H9 (cell line): ENCODE data around the gene RPL19.

GRCh38 chr17:39046939-39047393, 79.8 kb upstream of the FBXO47 start:
- PRO-cap = unidirectional peak, plus-strand start at chr17:39047027; unidirectional peak, plus-strand start at chr17:39047123

- PRO-cap = no peak
Observed at GRCh38 chr17:39144313-39144658, 7.2 kb downstream of the PLXDC1 start.

- PRO-cap = no peak
Observed at GRCh38 chr17:39195723-39196185, 1.7 kb downstream of the CACNB1 start.

DNA sequence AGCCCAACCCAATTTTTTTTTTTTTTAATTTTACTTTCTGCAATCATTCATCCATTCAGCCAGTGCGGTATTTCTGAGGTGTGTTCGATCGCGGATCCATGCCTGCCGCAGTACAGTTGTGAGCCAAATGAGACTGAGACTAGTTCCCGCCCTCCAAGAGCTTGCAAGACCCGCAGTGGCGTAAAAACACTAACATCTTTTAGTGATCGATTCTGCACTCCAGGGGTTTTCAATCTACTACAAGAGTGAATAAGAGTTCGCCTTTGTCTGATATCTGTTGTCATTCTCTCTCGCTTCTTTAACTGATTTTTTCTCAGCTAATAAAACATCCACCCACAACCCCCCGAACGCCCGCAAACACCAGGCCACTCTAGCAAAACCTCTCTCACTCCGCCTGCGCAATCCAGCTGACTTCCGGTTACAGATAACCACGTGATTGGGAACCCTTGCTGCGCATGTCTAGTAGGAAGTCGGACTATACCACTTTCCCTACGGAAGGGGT, 409 bp upstream of the RPL19 start:
- PRO-cap = bidirectional peak, plus-strand start outside the sequence, minus-strand start at position 372 of the sequence

GRCh38 chr17:39200125-39201149, at the start of gene RPL19:
Gene RPL19 (plus strand): TSS chr17:39200283.
- PRO-cap = bidirectional peak, plus-strand start at chr17:39200345, minus-strand start at chr17:39199994; bidirectional peak, plus-strand start at chr17:39200583, minus-strand start at chr17:39200543; bidirectional peak, plus-strand start at chr17:39201037, minus-strand start at chr17:39200683

GRCh38 chr17:39207970-39208602, 8.0 kb downstream of the RPL19 start:
- PRO-cap = no peak

DNA sequence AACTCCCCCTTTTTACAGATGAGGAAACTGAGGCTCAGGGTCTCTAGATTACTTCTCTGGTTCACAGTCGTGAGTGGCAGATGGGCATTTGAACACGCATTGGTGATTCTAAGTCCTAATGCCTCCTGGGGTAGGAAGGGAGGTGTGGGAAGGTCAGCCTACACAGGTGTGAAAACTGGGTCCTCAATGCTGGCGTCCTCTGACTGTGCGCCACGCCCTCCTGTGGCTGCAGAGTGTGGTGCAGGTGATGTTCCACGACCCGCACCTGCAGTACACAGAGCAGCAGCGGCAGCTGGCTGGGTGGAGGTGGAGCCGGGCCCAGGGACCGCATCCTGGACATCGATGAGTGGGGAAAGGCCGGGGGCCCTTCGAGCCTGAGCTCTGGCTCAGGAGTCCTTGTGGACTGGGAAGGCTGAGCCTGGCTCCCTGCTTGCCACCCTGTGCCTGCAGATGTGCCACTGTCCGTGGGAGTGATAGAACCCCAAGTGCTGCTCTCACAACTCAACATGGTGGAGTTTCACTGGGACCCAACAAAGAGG, 13.9 kb upstream of the STAC2 start:
- PRO-cap = unidirectional peak, plus-strand start at position 277 of the sequence

GRCh38 chr17:39401708-39403012, 734 bp upstream of the FBXL20 start:
- PRO-cap = bidirectional peak, plus-strand start at chr17:39401859, minus-strand start at chr17:39401601; bidirectional peak, plus-strand start at chr17:39402324, minus-strand start at chr17:39402234; bidirectional peak, plus-strand start at chr17:39402734, minus-strand start at chr17:39402520

GRCh38 chr17:39404097-39404944, 2.9 kb upstream of the FBXL20 start:
- PRO-cap = no peak

DNA sequence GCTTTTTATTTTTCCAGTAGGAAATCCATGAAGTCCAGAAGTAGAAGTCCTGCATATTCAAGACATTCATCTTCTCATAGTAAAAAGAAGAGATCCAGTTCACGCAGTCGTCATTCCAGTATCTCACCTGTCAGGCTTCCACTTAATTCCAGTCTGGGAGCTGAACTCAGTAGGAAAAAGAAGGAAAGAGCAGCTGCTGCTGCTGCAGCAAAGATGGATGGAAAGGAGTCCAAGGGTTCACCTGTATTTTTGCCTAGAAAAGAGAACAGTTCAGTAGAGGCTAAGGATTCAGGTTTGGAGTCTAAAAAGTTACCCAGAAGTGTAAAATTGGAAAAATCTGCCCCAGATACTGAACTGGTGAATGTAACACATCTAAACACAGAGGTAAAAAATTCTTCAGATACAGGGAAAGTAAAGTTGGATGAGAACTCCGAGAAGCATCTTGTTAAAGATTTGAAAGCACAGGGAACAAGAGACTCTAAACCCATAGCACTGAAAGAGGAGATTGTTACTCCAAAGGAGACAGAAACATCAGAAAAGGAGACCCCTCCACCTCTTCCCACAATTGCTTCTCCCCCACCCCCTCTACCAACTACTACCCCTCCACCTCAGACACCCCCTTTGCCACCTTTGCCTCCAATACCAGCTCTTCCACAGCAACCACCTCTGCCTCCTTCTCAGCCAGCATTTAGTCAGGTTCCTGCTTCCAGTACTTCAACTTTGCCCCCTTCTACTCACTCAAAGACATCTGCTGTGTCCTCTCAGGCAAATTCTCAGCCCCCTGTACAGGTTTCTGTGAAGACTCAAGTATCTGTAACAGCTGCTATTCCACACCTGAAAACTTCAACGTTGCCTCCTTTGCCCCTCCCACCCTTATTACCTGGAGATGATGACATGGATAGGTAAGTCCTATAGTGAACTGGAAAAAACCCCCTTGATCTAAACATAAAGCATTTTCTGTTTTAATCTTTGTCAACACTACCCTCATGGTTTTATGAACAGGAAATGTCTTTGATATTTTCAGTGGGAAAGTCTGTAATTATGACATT, 9.9 kb downstream of the CDK12 start:
- PRO-cap = no peak

DNA sequence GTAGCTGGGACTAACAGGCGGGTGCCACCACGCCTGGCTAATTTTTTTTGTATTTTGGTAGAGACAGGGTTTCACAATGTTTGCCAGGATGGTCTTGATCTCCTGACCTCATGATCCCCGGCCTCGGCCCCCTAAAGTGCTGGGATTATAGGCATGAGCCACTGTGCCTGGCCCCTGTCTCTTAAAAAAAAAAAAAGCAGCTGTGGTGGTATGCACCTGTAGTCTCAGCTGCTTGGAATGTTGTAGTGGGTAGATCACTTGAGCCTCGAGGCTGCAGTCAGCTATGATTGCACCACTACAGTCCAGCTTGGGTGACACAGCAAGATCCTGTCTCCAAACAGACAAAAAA, 24.2 kb downstream of the CDK12 start:
- PRO-cap = unidirectional peak, plus-strand start at position 295 of the sequence

- PRO-cap = no peak
Observed at GRCh38 chr17:39503283-39504363, 42.3 kb downstream of the CDK12 start.

DNA sequence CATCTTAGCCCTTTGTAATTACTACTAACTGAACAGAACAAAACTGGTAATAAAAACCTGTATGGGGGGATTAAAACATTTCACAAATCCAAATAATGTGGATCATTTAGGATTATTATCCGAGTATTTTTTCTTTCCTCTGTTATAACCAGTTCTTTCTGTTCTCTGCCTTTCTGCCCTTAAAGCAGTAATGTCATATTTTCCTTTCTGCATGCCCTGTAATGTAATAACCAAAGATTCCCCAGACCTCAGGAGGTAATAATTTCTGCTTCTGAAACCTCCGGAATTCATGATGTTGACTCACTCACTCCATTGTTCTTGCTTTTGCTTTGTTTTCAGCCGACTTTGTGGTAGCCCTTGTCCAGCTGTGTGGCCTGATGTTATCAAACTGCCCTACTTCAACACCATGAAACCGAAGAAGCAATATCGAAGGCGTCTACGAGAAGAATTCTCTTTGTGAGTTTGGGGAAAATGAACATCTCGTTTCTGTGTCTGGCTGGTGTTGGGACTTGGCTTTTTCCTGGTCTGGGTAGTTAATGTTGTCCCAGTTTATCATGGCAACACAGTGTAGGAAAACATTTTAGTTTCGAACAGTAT, 55.9 kb downstream of the CDK12 start:
- PRO-cap = no peak

DNA sequence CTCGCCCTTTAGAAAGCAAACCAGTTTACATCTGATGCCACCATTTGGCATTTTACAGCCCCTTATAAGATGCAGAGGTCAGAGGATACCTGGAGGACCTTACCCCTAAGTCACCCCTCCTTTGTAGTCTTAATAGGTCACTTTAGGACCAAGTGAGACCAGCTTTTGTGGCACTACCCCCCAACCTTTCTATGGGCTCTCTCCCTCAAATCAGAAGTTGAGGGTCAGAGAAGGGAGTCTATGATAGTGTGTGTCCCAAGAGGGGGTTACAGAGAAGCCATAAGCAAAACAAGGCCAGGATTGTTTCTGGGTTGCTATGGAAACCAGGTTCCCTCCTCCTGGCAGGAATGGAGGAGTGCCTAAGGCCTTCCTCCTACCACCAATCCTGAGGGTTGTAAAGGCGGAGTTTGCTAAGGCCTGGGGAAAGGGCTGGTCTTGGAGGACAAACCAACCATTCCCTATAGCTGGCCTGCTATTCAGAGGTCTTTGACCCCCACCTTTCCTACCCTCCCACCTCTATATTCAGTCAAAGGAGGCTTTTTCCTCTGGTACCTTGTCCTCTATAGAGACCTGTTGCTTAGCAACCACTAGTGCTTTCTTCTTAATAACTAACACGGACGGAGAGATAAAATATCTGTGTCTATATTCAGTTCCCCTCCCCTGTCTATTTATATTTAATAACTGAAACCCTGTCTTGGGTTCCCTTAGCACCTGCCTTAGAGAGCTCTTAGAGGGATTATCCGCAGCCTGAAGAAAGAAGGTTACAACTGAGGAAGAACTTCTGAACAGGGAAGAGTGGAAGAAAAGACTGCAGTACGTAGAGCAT, 43.5 kb downstream of the NEUROD2 start:
- PRO-cap = no peak

DNA sequence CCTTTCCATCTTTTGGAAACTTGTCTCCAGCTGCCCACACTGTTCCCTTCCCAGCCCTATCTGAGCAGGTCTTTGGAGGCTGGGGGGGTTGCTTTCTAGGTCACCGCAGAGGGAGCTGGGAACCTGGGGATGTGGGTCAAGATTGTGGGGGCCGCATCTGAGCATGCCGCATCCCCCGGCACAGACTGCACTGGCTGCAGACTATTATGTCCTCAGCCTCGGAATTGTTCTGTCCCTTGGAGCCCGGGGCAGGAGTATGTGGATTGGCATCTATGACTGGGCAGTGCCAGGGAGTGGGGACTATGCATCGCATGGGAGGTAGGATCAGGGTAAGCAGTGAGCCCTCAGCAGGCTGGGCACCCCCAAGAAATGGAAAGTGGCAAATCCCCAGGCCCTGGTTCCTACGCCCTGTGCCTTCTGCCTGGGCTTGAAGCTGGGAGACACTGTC, 3.8 kb upstream of the STARD3 start:
- PRO-cap = no peak

DNA sequence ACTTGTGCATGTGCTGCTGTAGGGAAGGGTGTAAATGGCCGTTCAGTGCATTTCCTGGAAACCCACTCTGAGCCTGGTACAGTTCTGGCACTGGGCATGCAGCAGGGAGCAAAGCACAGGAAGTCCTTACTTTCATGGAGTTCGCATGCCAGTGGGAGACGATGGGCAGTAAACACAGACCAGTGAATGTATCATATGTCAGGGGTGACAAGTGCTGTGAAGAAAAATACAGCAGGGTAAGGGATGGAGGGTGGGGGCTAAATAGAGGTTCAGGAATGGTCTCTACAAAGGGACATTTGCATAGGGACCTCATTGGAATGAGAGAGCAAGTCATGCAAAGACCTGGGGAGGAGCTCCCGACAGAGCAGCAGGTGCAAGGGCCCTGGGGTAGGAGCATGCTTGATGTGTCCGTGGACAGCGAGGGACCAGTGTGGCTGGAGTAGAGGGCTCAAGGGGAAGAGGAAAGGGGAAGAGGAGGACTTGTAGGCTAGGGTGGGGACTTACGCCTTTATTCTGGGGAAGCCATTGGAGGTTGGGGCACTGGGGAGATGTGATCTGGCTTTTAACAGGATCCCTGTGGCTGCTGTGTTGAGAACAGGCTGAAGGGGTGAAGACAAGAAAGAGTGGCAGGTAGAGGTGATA, 5.7 kb downstream of the STARD3 start:
- PRO-cap = no peak

- PRO-cap = bidirectional peak, plus-strand start at chr17:39653113, minus-strand start at chr17:39652969
Observed at GRCh38 chr17:39652826-39653445, 12.2 kb upstream of the TCAP start.

GRCh38 chr17:39675407-39676677, 7.6 kb downstream of the PNMT start:
- PRO-cap = no peak

DNA sequence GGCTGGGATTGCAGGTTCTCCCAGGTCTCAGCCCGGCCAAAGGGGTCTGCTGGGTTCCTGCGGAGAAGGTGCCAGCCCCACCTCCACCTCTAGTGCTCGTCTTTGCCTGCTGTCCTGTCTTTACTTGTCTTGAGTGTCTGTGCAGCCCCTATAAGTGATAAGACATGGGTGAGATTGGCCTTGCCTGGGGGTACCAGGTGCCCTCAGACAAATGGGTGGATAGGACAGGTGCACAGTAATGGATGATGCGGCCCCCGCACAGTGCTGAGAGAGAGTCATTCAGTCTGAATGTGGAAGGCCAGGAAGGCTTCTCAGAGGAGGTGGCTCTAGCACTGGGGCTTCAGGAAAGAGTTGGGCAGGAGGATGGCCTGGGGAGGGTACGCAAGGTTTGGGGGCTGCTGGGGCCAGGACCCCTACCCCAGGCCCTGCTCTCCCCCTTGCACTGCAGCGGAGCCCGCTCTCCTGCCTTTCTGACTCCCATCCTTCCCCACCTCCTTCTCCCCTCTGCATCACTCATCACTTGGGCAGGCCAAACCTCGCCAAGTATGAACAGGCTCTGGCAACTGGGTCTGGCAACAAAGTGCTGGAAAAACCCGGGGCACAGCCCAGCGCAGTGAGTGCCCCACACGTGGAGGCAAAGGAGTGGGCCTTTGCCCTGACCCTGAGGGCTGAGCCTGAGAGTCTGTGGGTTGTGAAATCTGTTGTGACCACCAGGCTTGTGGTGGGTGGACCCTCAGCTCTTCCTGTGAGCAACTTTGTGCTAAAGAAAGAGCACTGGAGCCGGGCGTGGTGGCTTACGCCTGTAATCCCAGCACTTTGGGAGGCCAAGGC, 3.4 kb downstream of the GRB7 start:
- PRO-cap = no peak

- PRO-cap = no peak
Observed at GRCh38 chr17:39742292-39742774, 4.6 kb downstream of the GRB7 start.